HGPS cell (cell line): Measurements from ENCODE around the gene RABGEF1.

GRCh38 chr7:57203475-57203910 is 71.3 kb upstream of the ZNF479 start:
- RRBS, result no CpG with 5 or more reads among the region's 31 CpGs

DNA sequence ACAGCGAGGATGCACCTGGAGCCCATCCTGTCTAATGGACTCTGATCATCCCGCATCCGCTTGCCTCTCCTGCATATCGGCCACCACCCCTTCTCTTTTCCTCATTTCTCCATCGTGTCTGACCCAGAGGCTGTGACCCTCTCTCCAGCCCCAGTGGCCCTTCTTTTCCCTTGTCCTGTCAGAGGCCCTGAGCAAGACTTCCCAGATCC is 32.6 kb upstream of the ZNF716 start:
- RRBS, result no CpG with 5 or more reads among the region's 5 CpGs

- RRBS, result no CpG with 5 or more reads among the region's 27 CpGs
Measured at GRCh38 chr7:57579335-57580215, 129.6 kb downstream of the ZNF716 start.

- RRBS, result no CpG with 5 or more reads among the region's 5 CpGs
Measured at GRCh38 chr7:64637894-64638661, 27.9 kb upstream of the ZNF107 start.

DNA sequence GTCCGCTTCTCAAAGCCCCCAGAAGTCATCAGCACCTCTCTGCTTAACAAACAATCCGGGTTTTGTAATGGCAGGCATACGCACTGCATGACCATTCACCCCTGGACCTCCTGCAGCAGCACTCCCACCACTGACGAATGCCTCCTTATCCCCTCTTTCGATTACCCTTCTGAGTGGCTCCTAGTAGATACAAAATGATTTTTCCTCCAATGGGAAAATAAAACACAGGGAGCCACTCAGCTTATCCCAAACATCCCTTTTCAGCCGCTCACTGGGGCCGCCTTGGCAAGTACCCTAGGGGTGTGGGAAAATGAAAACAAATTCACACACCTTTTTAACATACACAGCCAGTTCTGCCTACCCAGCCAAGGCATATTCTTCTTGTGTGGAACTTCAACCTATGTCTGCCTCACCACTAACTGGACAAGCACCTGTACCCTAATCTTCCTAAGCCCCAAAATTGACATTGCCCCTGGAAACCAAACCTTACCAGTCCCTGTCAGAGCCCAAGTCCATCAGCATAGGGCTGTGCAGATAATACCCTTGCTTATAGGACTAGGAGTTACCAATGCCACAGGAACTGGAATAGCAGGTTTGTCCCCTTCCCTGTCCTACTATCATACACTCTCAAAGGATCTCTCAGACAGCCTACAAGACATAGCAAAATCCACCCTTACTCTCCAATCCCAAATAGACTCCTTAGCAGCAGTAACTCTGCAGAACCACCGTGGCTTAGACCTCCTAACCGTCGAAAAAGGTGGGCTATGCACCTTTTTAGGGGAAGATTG is 19.6 kb downstream of the ZNF107 start:
- RRBS, result no CpG with 5 or more reads among the region's 10 CpGs

- RRBS, result no CpG with 5 or more reads among the region's 11 CpGs
Measured at GRCh38 chr7:64888019-64888587, 15.0 kb upstream of the ZNF273 start.

DNA sequence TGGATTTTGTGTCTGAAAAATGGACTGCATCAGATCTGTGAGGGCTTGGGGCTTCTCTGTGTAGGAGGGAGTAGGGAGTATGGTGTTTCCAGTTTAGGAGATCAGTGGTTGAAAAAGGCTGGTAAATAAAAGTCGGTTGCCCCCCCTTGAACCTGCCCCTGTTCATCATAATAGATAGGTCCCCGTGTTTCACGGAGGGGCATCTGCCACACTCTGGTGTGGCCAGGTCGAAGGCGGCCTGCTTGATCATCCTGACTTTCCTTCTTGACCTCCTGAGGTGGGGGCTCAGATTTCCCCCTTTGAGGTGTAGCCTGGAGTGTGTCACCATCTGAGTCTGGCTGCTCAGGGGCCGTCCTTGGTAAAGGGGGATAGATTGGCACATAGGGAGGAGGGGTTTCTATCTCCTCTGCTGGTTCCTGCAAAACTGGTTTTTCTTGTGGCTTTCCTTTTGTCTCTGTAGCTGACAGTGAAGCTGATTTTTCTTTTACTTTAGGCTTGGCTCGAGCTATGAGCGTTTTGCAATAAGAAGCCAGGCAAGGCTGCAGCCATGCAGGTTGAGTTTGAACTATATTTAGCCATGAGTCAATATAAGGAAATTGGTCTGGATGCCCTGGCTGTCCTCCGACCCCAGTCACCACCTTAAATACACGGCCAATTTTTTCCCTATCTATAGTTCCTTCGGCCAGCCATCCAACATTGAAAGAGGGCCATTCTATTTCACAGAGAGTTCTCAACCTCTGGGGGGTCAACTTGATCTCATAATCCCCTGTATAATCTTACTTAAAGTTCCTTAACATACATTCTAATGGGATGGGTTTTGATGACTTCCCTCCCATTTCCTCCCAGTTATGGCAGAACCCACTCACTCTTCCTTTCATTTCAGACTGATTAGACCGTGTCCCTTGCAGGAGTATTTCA is 8.5 kb downstream of the ERV3-1 start:
- RRBS, result no CpG with 5 or more reads among the region's 12 CpGs

- RRBS, result no CpG with 5 or more reads among the region's 2 CpGs
Measured at GRCh38 chr7:65036548-65036946, 30.1 kb upstream of the ERV3-1 start.

GRCh38 chr7:65509619-65510233 is 136.1 kb downstream of the ZNF92 start:
- RRBS, result no CpG with 5 or more reads among the region's 59 CpGs

DNA sequence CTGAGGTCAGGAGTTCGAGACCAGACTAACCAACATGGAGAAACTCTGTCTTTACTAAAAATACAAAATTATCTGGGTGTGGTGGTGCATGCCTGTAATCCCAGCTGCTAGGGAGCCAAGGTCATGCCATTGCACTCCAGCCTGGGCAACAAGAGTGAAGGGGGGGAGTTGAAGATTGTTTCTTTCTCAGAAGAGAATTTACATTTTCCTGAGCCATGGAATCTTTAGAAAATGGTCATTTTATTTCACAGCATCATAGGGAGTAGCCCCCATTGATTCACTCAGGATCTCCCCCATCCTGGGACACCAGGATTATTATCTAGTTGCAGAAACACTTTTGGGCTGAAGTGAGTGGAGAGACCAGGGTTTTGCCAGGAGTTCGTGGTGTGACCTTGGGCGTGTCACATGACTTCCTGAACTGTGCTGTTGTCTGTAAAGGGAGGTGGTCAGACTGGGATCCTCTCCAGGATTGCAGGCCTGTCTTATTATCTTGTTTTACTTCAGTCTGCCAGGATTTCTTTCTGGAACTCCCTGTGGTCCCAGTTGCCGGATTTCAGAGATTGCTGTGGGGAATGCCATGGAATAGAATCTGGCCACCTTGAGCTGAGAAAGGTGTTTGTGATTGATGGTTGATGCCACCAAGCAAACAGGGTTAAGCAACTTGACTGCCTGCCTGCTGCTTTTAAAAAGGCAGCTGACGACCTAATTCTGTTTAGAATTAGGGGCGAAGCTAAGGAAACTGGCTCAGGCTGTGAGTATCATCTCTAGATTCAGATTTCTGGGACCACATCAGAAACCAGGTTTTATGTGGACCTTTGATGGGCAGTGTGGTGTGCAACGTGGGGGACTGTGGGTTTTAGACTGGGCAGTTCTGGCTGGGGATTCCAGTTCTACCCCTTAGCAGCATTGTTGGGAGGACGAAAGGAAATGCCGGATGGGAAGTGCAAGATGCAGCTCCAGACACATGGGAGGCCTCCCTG is 35.8 kb downstream of the CRCP start:
- RRBS, result no CpG with 5 or more reads among the region's 9 CpGs

- RRBS, result no CpG with 5 or more reads among the region's 3 CpGs
Measured at GRCh38 chr7:66333344-66333853, 128.3 kb downstream of the TPST1 start.

DNA sequence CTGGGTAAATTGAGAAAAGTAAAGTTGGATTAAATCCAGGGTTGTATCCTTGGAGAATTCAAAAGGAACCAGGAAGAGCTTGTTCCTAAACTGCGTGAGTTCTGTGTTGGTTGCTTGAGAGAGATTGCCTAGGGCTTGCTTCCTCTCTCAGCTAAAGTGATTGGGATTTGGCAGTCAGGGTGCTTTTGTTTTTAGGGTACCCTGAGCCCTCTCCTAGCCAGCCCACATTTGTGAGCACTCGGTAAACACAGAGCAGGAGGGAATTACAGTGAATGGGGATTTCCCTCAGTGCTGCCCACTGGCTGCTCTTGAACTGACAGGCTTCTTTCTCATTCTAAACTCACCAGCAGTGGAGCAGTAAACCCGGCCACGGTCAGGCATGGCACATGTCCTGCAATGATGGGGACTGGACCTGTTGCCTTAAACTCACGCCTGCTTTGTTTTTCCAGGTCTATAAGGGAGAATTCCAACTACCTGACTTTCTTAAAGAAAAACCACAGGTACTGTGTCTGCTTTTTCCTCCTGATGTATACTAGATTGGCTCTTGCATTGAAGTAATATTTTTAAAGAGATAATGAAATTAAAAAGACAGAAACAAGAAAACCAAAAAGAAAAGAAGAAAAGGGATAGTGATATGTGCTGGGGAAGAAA is 147.0 kb downstream of the TPST1 start:
- RRBS, result no CpG with 5 or more reads among the region's 5 CpGs

GRCh38 chr7:66456455-66456772 is 172.3 kb upstream of the KCTD7 start:
- RRBS, result no CpG with 5 or more reads among the region's 2 CpGs

GRCh38 chr7:66581286-66581701 is 47.4 kb upstream of the KCTD7 start:
- RRBS, result 94% methylated on average over 1 of the region's 7 CpGs

- RRBS, result no CpG with 5 or more reads among the region's 8 CpGs
Measured at GRCh38 chr7:66640768-66641398, 12.2 kb downstream of the KCTD7 start.

DNA sequence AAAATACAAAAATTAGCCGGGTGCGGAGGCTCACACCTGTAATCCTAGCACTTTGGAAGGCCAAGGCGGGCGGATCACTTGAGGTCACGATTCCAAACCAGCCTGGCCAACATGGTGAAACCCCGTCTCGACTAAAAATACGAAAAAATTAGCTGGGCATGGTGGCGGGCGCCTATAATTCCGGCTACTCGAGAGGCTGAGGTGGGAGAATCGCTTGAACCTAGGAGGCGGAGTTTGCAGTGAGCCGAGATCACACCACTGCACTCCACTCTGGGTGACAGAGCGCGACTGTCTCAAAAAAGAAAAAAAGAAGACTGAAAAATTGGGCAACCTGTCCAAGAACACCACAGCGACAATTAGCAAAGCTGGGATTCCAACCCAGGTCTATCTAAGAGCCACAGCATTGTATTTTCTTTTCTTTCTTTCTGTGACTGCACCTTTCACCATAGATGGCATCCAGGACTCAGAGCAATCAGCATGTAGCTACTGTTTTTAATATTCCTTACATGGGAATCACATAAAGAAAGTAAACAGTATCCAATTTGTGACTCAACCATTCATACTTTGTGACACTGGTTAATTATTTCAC is 52.2 kb downstream of the KCTD7 start:
- RRBS, result no CpG with 5 or more reads among the region's 18 CpGs

GRCh38 chr7:66739983-66740846 is at the start of gene RABGEF1:
TSS of gene RABGEF1 (plus strand) at chr7:66740733.
- RRBS, result 1% methylated on average over 23 of the region's 76 CpGs

GRCh38 chr7:66741781-66742050 is 1.2 kb downstream of the RABGEF1 start:
- RRBS, result no CpG with 5 or more reads among the region's 15 CpGs

GRCh38 chr7:66761488-66762214 is 21.1 kb downstream of the RABGEF1 start:
- RRBS, result no CpG with 5 or more reads among the region's 10 CpGs

DNA sequence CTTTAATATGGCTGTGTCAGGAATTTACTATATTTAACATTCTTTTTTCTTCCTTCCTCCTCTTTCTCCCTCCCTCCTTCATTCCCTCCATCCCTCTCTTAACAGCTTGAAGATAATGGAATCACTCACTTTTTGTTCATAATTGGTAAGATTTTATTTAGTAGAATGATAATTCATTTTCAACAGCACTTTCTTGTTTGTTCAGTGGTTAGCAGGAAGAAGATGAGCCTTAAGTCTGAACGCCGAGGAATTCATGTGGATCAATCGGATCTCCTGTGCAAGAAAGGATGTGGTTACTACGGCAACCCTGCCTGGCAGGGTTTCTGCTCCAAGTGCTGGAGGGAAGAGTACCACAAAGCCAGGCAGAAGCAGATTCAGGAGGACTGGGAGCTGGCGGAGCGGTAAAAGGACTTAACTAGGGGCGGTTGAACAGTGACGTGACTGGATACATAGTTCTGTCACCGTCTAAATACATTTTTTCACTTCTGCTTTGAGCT is 31.2 kb downstream of the RABGEF1 start:
- RRBS, result no CpG with 5 or more reads among the region's 9 CpGs